ENCODE data around the genes PELI2, TMEM260, TOMM20L and DAAM1.

GRCh38 chr14:56118210-56119175 lies at the start of gene PELI2:
PELI2 (plus strand) TSS chr14:56118411.
- RRBS = 3% methylated on average over 80 of the region's 147 CpGs

GRCh38 chr14:56125179-56125887 lies 7.1 kb downstream of the PELI2 start:
- RRBS = no CpG with 5 or more reads among the region's 7 CpGs

DNA sequence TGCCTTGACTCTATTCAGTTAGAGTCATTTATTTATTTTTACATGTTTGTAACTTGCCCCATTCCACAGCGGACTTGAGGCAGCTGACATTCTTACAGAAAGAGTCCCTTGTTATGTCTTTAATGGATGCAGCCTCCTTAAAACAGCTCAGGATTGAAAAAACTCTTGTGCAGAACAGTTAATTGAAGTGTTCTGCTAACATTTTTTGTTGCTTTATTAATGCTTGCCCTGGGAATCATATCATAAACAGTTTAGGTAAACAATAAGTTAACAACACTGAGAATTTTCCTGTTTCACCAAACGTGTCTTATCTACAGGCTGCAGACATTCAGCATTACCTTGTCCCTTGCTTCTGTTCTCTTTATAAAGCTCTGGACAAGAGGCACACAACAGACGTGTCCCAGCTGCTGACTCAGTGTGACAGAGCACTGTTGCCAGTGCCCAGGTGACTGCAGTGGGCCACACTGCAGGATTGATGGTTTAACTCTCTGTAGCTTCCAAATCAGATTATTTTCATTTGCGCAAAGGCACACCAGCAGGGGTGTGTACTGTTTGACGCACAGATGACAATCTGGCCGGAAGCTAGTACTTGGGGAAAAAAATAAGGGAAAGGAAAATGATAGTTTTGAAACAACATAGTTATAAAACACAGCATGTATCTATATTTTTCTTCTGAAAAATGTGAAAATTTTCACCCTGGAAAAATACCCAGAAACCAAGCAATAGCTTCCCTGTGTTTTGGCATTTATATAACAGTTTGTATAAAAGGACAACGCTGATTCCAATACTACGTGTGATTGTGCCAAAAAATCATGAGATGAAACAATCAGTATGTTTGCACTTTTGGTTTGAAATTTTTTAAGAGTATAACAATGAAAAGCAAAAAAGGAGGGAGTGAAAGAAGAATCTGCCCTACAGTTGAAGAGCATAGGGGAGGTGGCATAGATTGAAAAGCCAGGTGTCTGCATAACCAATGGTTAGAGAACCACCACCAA lies 101.8 kb downstream of the PELI2 start:
- RRBS = no CpG with 5 or more reads among the region's 8 CpGs

GRCh38 chr14:56579085-56580404 lies at the start of gene TMEM260:
TMEM260 (plus strand) TSS chr14:56579798.
- RRBS = 3% methylated on average over 21 of the region's 69 CpGs

GRCh38 chr14:56639994-56641145 lies 60.8 kb downstream of the TMEM260 start:
- RRBS = no CpG with 5 or more reads among the region's 11 CpGs

GRCh38 chr14:56805416-56805894 lies 4.8 kb downstream of the OTX2 start:
- RRBS = no CpG with 5 or more reads among the region's 12 CpGs

DNA sequence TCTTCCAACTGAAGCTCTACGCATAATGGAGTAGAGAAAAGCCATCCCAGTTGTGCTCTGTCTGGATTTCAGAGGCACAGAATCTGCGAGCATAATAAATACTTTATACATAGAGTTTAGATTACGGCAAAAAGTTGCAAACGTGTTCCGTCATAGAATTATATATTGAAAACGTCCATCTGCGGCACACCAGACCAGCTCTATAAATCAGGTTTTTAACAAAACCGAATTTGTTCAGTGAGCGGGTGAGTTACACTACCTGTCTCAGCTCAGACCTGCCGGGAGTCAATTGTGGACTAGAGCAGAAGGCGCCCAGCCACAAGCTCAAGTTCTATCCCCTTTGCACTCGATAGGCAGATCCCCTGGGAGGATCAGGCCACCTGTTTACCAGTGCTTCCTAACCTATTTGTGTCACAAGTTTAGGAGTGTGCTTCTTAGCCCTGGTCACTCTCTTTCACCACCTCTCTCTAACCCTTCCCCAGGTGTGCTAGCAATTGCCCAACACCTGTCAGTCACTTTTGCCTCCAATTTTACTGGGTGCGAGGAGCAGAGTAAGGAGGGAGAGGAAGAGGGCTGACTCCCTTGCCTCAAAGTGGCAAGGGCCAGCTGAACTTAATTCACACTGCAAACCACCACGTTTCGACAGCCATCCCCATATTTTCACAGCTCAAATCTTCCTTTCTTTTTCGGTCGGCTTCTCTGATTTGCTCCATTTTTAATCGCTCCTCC lies 822 bp upstream of the NAA30 start:
- RRBS = no CpG with 5 or more reads among the region's 18 CpGs

GRCh38 chr14:57962120-57962444 lies 96.2 kb upstream of the SLC35F4 start:
- RRBS = no CpG with 5 or more reads among the region's 3 CpGs

DNA sequence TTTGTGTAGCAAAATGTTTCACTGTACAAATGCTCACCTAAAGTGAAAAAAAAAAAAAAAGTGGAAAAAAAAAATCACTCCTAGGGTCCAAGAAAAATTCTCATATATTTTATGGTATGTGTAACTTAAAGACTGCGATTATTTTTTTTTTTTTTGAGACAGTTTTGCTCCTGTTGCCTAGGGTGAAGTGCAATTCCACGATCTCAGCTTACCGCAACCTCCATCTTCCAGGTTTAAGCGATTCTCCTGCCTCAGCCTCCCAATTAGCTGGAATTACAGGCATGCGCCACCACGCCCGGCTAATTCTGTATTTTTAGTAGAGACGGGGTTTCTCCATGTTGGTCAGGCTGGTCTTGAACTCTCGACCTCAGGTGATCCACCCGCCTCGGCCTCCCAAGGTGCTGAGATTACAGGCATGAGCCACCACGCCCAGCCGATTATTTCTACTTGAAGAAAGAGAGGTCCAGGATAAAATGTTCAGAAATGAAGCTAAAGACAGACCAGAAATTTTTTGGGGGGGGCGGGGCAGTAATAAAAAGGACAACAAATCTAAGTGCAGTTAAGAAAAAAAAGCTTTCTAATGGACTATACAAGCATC lies 5.2 kb upstream of the ARID4A start:
- RRBS = no CpG with 5 or more reads among the region's 14 CpGs

- RRBS = no CpG with 5 or more reads among the region's 1 CpG
Measured at GRCh38 chr14:58313610-58314062, 15.3 kb downstream of the ARID4A start.

DNA sequence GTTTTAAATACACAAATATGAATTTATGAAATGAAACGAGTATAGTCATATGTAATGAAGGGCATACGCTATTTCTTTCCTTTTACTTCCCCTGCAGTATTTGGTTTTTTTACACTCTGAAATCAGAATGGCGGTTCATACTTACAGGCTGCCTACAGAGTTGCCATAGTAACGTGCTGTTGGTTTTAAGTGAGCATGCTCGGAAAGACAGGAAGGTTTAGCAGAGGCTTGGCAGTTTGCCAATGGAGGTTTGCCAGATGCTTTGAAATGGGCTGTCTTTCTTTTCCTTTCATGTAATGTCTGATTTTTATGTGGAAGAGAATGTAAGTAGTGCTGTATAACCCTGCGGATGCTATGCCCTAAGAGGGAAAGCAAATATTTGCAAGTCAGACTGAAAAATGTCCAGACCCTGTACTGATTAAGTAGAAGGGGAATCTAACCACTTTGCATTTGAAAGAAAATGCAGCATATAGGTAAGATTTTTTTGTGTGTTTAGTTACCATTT lies 32.7 kb downstream of the ARID4A start:
- RRBS = no CpG with 5 or more reads among the region's 6 CpGs

GRCh38 chr14:58346973-58347296 lies 48.6 kb downstream of the ARID4A start:
- RRBS = no CpG with 5 or more reads among the region's 1 CpG

GRCh38 chr14:58395607-58396853 lies at the start of gene TOMM20L:
TOMM20L (plus strand) TSS chr14:58395930.
- RRBS = 4% methylated on average over 27 of the region's 99 CpGs

- RRBS = no CpG with 5 or more reads among the region's 9 CpGs
Measured at GRCh38 chr14:58521272-58521863, 93.8 kb downstream of the KIAA0586 start.

GRCh38 chr14:58571950-58572423 lies 65.8 kb upstream of the DACT1 start:
- RRBS = no CpG with 5 or more reads among the region's 7 CpGs

GRCh38 chr14:58752777-58753382 lies 115.1 kb downstream of the DACT1 start:
- RRBS = no CpG with 5 or more reads among the region's 12 CpGs

- RRBS = 9% methylated on average over 2 of the region's 38 CpGs
Measured at GRCh38 chr14:59188048-59188580, 353 bp upstream of the DAAM1 start.

- RRBS = 3% methylated on average over 19 of the region's 59 CpGs
Measured at GRCh38 chr14:59188581-59189291, at the start of gene DAAM1. DAAM1 (plus strand) TSS chr14:59188667.

DNA sequence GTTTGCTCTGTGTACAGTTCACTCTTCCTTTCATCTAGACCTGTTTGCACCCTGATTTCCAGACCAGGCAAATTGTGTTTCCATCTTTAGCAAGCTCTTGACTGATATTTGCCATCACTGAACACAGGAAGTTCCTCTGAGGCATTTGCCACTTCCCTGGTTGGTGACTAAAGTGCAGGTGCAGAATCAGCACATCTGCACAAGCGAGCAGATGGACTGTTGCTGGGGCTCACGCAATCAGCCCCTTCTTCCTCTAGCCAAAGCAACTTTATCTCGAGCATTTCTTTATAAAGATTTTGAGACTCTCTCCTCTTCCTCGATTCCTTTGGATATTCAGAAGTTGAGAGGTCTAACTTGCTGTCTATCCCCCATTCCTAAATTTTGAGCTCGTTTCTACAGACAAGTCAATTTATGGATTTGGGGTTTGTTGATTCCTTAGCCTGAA lies 113.0 kb downstream of the DAAM1 start:
- RRBS = no CpG with 5 or more reads among the region's 5 CpGs

- RRBS = no CpG with 5 or more reads among the region's 3 CpGs
Measured at GRCh38 chr14:59356858-59357292, 108.3 kb downstream of the GPR135 start.